HT1080 (cell line): ENCODE results near the gene CALML5.

RAMPAGE:
- cytosol, long total RNA, result no peak
- long total RNA, result no peak
- nucleus, long total RNA, result no peak
Measured at GRCh38 chr10:3556079-3556580, 228.9 kb downstream of the KLF6 start.

GRCh38 chr10:3574453-3574905 lies 210.5 kb downstream of the KLF6 start:
RAMPAGE:
- cytosol, long total RNA, result no peak
- long total RNA, result no peak
- nucleus, long total RNA, result no peak

DNA sequence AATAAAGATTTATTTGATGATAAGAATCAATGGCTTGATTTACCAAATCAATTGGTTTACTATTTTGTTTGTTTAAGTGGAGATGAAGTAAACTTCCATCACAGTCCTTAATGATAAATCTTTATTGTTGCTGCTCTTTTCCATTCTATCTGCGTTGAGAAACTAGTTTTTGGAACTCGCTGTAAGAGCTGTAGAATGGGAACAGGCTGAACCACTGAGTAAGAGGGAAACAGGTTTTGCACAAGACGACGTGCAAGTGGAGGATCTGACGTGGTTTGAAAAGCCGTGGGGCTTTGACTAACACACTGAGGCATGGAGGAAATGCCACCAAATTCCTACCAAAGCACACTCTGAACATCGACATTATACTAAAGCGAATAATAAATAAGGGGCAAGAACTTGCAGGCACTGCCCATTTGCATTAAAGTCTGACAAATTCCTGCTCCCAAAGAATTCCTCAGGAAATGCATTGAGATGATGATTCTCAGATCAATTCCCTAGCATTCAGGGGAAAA lies 160.7 kb downstream of the KLF6 start:
RAMPAGE:
- cytosol, long total RNA, result no peak
- long total RNA, result no peak
- nucleus, long total RNA, result no peak

RAMPAGE:
- cytosol, long total RNA, result no peak
- long total RNA, result no peak
- nucleus, long total RNA, result no peak
Measured at GRCh38 chr10:3757983-3758452, 27.0 kb downstream of the KLF6 start.

DNA sequence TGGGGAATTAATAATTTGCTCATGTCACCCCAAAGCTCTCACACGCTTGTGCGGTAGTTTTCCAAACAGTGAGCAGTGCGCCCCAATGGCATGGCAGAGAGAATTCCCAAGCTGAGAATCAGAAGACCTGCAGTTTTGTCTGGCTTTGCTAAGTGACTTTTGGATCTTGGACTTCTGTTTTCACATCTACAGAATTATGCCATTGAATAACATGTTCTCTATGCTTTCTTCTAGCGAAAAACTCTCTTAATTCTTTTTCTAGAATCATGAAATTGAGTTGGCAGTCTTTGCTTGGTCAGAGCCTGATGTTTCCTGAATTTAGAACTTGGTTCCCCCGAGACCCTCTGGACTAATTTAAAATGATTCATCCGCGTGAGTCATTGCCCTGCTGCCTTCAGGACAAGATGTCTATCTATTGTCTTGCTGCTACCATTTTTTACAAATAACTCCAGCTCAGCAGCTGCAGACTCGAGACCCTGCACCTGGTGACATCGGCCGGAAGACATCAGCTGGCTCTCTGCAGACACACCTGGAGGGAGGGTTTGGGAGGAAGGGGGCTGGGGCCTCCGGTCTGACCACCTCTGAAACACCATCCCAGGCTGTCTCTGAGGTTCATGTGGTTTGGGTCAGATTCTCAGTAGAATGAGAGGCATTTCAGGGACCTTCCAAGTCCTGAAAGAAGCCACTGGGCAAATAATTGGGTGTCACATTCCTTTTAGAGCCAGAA lies 20.8 kb upstream of the KLF6 start:
RAMPAGE:
- cytosol, long total RNA, result no peak
- long total RNA, result no peak
- nucleus, long total RNA, result no peak

DNA sequence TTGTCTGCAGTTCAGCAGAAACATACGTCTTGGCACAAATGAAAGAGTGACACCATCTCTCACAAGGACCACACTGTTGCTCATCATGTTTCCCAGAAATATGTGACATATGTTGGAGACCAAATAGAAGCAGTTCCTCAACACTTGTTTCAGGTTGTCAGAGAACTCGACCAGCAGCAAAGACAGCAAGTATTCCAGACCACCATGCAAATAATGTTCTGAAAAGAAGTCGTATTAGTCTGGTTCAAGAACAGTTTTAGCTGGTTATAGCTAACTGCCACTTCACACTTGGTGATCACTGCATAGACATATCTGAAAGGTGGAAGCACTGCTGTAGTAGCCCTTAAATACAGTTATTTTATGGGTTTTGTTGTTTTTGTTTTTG lies 81.4 kb upstream of the KLF6 start:
RAMPAGE:
- cytosol, long total RNA, result no peak
- long total RNA, result no peak
- nucleus, long total RNA, result no peak

DNA sequence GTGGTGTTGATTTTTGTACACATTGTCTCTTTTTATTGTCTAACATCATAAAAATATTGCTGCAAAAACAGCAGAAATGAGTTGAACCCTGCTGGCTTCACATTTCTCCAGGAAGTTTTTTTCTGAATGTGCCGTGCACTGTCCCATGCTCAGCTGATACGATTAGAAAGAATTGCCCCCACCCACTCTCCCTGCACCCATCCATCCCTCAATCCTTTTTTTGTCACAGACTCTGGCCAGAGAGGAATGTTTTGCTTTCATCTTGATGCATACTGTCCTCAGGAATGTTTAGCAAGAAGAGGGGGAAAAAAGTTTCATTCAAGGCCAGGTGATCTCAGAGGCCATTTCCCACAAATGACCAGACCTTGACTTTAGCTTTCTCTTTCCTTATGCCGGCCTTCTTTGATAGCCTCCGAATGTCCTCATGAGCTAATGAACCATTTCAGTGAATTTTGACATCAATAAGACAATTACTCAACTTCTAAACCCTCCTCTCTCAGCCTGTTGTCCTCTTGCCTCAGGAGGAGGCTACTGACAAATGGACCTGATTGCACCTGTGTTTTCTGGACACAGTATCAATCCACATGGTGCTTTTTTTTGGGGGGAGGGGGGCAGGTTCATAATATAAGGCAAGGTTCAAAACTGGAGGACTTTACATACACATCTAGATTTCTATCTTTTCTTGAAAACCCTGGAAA lies 105.0 kb upstream of the KLF6 start:
RAMPAGE:
- cytosol, long total RNA, result no peak
- long total RNA, result no peak
- nucleus, long total RNA, result no peak

DNA sequence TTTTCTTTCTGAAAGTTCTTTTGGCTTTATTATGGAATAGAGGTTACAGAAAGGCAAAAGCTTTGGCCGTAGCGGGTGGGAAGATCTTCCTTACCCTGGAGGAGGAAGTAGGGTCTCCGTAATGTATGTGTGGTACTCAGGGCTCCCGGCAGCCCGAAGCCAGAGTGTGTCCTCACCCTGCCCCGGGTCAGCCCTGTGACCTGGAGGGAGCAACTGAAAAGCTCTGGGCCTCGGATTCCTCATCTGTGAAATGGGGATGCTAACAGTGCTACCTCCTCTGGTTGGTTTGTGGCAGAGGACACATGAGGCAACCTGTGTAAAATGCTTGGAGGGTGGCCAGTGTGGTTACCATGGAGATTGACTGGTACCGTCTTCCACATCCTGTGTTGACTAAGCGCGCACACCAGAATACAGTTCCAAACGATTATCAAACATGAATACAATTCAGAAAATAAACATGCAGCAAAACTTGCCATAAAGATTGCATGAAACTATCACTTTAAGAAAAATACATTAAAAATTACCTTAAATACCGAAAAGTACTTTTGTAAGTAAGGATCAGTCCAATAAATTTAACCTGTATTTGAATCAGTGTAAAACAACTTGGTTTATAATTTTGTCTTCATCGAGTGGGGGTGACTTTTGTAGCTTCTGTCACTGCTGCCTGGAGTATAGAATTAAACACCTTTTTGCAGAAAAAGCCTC lies 163.9 kb upstream of the KLF6 start:
RAMPAGE:
- cytosol, long total RNA, result no peak
- long total RNA, result no peak
- nucleus, long total RNA, result no peak

RAMPAGE:
- cytosol, long total RNA, result no peak
- long total RNA, result start-site peak on the minus strand at chr10:4678097-4678195, 161 reads
- nucleus, long total RNA, result no peak
Measured at GRCh38 chr10:4677258-4678545, 148.3 kb upstream of the AKR1E2 start.

GRCh38 chr10:4939184-4940137 lies 23.8 kb upstream of the AKR1C1 start:
RAMPAGE:
- cytosol, long total RNA, result no peak
- long total RNA, result no peak
- nucleus, long total RNA, result no peak

DNA sequence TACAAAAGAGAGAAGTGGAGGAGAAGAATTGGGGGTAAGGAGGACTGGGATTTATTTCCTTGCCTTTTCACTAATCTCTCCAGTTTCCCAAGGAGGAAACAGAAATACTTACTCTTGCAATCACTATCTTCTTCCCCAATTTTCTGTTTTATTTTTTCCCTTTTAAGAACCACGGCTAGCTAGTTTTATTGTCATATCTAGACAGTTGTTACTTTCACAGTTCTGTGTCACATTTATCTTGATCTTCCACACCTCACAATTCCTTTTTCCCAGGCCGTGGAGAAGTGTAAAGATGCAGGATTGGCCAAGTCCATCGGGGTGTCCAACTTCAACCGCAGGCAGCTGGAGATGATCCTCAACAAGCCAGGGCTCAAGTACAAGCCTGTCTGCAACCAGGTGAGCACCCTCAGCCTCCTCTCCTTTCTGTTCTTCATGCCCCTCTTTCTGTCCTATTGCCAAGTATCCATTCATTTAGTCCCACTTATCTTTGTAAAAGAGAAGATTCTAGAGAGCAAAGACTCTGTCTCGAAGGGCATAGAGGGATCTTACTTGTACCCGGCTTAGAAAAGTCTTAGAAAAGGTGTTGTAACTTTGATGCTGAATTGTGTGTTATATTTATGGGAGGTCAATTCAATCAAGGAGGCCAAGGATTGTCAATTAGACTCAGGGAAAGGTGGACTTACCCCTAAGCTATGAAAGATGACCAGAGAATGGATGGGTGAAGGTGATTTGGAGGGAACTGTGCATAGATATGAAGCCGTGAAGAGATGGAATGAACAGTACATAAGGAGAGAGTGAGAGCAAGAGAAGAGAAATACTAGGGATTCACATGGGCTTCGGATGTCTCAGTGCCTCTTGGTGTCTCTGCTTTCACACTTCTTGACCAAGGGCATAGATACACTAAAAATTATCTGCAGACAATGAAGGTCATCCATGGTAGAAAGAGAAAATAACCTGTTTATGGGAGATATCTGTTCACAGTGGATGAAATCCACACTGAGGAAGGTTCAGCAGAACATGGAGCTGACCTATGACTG lies 5.7 kb downstream of the AKR1C1 start:
RAMPAGE:
- cytosol, long total RNA, result no peak
- long total RNA, result no peak
- nucleus, long total RNA, result no peak

DNA sequence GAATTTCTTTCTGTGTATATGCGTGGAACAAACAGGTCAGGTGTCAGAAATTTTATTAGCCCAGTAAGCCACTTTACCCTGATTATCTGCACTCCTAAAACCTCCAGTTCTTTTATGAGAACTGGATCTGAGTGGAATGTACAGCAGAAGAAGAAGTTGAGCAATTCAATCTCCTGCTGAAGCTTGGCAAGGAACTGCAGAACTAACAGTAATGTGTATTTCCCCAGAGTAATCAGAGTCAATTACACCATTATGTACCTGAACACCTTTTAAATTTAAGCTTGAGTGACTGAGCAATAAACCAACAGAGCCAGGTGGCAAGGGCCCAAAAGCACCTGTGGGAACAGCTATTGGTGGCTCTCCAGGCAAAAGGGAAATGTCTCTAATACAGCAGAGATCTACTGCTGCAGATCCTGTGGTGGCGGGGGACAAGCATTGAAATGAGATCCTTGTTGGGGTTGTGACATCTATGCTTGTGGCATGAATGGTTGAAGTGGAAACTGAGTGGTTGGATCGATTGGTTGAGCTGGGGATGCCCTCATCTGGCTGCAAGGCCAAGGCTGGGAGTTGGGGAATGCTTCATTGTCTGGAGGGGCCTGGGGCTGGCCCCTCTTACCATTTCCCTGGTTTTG lies 40.1 kb upstream of the AKR1C2 start:
RAMPAGE:
- cytosol, long total RNA, result no peak
- long total RNA, result no peak
- nucleus, long total RNA, result no peak

DNA sequence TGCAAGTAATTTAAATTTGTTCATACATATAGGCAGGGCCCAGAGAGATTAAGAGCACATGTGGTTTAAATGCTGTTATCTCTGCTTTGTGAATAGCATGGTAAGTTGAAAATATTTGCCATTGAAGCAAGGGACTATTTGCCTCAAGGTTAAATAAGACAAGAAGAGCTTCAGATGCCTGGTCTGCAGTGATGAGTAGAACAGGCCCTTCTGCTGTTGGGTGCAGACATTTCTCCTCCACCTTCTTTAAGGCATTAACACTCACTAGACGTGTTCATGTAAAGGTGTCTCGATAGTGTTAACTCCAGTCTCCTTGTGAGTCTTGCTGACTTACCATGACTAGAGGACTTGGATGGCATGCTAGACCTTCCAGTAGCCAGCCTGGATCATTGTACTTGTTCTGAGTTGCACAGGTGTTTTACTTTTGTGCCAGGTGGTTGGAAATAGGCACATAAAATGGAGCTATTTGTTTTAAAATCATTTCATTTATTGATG lies 15.5 kb upstream of the AKR1C3 start:
RAMPAGE:
- cytosol, long total RNA, result no peak
- long total RNA, result no peak
- nucleus, long total RNA, result no peak

DNA sequence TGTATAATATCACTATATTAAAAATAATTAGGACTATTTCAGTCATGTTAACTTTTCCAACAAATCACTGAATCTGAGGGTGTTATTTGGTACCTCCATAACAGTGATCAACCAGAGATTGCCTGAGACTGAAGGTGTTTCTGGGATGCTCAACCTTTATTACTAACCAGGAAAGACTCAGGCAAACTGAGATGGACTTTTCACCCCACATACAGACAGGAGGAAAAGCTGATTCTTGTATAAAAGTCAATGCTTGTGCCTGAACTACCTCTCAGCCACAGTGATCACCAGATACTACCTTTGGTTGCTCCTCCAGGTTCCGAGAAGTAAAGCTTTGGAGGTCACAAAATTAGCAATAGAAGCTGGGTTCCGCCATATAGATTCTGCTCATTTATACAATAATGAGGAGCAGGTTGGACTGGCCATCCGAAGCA lies 1.9 kb downstream of the AKR1C3 start:
RAMPAGE:
- cytosol, long total RNA, result no peak
- long total RNA, result no peak
- nucleus, long total RNA, result no peak

RAMPAGE:
- cytosol, long total RNA, result no peak
- long total RNA, result no peak
- nucleus, long total RNA, result no peak
Measured at GRCh38 chr10:5101867-5102584, 7.8 kb downstream of the AKR1C3 start.

GRCh38 chr10:5498667-5499826 lies at the start of gene CALML5:
TSS of gene CALML5 (minus strand) at chr10:5499570.
RAMPAGE:
- cytosol, long total RNA, result no peak
- long total RNA, result no peak
- nucleus, long total RNA, result no peak

GRCh38 chr10:5527771-5528256 lies 3.1 kb downstream of the CALML3 start:
RAMPAGE:
- cytosol, long total RNA, result no peak
- long total RNA, result no peak
- nucleus, long total RNA, result no peak

RAMPAGE:
- cytosol, long total RNA, result no peak
- long total RNA, result no peak
- nucleus, long total RNA, result no peak
Measured at GRCh38 chr10:5545771-5546328, 21.1 kb downstream of the CALML3 start.

DNA sequence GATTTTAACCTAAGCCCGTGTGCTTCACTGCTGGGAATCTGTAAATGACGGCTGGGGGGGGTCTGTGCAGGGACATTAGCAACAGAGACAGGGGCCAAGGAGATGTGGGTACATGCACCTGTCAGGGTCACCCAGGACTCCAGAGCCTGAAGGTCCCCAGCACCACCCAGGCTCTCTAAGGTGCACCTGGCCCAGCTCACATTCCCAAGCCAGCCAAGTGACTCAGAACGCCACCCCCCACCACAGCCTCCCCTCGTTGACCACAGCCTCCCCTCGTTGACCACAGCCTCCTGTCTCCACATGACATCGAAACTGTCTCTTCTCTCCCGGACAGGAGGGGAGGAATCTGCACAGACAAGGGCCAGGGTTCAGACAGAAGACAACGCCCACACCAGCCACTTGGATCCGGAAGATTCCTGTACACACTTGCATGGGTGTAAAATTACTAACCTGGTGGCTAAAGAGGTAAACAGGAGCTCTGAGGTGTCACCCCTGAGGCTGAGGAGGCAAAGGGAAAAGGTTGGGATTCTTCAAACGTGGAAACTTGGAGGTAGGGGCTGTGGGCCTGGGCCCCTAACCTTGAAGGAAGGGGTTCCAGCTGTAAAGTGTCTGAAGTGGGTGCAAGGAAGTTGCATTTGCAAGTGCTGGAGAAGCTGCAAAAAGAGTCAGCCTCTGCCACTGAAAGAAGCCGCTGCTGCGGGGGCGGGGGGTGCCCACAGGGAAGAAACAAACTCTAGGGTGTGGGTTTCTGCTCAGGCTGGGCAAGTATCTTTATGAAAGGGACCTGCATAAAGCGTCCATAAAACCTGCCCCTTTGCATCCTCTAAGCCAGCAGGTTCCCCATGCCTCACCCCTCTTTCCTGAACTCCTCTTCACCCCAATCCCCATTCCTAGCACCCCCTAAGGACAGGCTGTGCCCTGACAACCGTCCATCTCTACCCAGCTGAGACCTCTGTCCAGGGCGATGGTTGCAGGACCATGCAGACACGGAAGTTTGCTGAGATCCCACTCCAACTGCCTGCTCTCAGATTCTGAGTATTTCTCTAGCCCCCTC lies 27.1 kb downstream of the CALML3 start:
RAMPAGE:
- cytosol, long total RNA, result no peak
- long total RNA, result no peak
- nucleus, long total RNA, result no peak

GRCh38 chr10:5559679-5560103 lies 34.9 kb downstream of the CALML3 start:
RAMPAGE:
- cytosol, long total RNA, result no peak
- long total RNA, result no peak
- nucleus, long total RNA, result no peak